Glomerular endothelial cell (primary cell): ENCODE results near the gene OR4F6.

- RAMPAGE, long total RNA, result no peak
Observed at GRCh38 chr15:101139926-101140690, 111.7 kb downstream of the CHSY1 start.

DNA sequence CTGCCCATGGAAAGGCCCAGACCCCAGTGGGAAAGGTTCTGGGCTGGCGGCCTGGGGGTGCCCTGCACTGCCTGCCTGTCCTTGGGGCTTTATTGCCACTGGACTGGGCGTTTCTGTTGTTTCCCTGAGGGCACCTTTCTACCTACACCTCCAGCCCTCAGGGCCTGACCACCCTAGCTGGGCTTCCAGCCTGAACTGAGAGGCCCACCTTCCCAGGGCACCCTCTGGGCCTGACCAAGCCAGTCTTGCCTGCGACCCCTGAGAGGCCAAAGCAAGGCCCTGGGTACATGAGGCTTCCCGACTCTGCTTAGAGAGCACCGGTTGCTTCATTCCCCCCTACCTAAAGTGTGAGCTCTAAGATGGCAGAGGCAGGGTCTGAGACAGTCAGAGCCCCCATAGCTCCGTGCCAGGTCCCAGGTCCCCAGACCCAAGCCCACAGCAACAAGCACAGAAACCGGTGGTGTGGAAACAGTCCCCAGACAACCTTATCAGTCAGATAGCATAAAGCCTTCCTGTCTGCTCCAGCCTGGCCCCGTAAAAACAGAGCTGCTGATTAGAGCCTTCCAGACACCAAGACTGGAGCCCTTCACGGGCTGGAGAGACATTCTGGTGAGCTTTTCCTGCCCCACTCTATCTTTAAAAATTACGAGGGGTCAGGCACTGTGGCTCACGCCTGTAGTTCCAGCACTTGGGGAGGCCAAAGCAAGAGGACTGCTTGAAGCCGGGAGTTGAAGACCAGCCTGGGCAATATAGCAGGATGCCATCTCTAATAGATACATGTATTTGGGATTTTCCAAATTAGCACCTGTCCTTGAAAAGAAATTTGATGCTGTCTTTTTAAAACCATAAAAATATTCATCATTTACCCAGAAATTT is 102.7 kb downstream of the CHSY1 start:
- RAMPAGE, long total RNA, result no peak

DNA sequence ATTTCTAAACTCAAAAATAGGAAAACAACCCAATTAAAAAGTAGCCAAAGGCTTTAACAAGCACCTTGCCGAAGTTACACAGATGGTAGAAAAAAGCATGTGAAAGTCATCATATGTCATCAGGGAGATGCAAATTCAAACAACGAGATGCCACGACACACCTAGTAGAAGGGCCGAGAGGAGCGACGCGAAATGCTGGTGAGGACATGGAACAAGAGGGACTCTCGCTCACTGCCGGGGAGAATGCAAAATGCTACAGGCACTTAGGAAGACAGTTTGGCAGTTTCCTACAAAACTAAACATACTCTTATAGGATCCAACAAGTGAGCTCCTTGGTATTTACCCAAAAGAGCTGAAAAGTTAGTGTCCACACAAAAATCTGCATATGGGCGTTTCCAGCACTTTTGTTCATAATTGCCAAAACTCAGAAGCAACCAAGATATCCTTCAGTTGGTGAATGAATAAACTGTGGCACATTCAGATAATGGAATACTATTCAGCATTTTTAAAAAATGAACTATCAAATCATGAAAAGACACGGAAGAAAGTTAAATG is 61.0 kb downstream of the CHSY1 start:
- RAMPAGE, long total RNA, result no peak

GRCh38 chr15:101198732-101199244 is 53.1 kb downstream of the CHSY1 start:
- RAMPAGE, long total RNA, result no peak

DNA sequence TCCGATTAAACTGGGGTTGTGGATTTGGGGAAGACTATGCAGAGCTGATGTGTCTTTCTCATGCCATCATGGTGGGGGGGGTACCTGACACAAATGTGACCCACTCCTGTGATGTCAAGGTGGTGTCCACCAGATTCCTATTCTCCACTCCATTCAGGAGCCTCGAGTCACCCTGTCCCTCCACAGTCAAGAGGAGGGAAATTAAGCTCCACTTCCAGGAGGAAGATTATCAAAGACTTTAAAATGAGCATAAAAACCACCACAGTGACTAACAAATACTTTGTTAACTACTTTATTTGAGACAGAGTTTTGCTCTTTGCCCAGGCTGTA is 29.2 kb downstream of the CHSY1 start:
- RAMPAGE, long total RNA, result no peak

- RAMPAGE, long total RNA, result no peak
Observed at GRCh38 chr15:101274850-101275113, 2.5 kb downstream of the SELENOS start.

- RAMPAGE, long total RNA, result no peak
Observed at GRCh38 chr15:101281224-101282199, 4.2 kb upstream of the SELENOS start.

DNA sequence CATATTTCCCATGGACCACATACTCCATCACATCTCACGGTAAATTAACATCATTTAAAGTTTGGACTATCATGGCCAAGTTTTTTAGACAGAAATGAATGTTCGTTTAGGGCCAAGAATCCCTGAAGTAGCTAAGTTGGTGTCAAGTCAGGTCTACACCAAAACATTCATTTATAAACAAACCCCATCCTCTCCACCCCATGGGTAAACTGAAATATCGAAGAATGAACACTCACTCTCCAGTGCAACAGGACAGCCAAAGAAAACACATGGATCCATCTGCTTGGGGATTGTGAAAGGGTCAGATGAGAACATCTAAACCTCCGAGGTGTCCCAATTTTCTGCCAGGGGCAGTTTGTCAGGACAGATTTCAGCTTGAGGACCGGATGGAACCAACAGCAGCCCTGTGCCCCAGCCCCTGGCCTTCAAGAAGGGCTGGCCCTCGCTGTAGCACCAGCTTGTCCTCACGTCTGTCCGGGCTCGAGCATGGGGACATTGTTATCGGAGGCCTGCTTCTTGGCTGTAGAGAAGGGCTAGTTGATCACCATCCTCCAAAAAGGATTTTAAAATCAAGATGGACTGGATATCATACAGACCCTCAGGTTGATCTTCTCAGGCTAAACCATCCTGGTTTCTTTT is 45.5 kb downstream of the PCSK6 start:
- RAMPAGE, long total RNA, result no peak

DNA sequence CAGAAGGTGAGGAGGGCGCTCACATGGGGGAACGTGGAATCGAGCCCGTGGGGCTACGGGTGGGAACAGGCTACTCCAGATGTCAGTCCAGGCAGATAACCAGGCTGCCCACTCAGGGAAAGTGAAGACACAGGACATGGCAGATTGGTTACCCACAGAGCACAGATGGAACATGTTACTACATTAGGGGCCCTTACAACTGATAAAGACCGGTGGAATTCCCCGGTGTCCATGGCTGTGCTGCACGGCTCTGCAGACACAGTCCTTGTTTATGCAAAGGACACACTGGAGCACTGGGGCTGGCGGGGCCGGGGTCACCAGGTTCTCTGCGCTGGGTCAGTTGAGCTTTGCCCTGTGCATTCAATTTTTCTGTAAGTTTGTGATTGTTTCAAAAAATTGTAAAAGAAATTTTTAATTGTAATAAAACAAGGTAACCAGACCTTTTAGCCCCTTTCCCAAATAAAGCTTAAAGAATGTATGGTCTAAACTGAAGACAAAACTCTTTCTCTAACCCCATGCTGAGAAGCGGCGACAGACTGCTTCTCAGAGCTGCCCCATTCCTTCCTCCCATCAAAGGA is 36.8 kb downstream of the PCSK6 start:
- RAMPAGE, long total RNA, result no peak

DNA sequence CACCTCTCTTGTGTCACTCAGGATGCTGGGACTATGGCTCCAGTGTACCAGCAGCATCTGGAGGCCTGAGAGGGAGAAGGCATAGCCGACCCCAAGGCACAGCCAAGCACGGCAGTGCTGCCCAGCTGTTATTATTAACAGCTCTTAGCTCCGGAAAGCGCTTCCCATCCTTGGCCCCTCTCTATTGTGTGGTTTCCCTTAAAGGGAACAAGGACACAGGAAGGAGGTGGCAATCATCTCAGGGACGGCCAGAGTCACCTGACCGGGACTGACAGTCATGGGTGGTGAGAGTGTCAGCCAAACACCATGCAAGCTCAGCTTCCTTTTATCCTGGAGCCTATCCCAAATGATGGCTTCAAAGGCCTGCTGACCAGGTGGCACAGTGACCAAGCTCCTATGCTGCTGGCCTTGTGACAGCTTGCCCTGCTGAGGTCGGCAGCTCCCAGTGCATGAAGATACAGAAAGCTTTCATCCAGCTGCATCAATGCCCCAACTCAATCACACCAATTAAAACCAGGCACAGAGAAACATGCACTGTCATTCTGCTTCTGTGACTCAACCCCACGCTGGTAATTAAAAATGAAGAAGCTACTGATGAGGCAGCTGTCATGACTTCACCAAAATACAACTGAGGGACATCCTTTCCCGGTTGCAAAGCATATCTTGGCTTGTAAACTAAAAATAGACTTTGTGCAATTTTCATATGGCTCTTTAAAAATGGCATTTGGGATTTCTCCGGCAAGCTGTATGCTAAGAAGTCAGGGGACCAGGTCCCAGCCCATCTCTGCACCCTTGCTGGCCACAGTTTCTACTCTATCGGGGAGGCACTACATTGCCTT is 34.1 kb downstream of the PCSK6 start:
- RAMPAGE, long total RNA, result no peak

GRCh38 chr15:101488318-101489000 is 1.0 kb downstream of the PCSK6 start:
- RAMPAGE, long total RNA, result no peak

GRCh38 chr15:101495128-101495750 is 5.7 kb upstream of the PCSK6 start:
- RAMPAGE, long total RNA, result no peak

DNA sequence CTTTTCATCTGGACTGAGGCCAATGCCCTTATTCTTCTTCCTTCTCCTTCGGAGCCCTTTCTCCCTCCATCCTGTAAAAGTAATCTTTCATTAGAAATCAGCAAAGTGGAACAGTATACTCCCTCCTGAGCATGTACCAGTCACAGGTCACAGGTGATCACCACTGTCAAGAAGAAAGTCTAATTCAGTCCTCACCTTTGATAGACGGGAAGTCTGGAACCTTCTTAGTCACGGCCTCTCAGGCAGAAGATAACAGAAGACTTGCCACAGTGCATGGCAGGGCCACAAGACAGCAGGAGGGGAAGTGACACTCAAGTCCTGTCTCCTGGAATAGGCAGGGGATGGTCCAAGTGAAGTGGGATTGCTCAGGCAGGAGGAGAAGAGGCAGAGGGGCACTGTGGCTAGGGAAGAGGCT is 11.2 kb upstream of the PCSK6 start:
- RAMPAGE, long total RNA, result no peak

DNA sequence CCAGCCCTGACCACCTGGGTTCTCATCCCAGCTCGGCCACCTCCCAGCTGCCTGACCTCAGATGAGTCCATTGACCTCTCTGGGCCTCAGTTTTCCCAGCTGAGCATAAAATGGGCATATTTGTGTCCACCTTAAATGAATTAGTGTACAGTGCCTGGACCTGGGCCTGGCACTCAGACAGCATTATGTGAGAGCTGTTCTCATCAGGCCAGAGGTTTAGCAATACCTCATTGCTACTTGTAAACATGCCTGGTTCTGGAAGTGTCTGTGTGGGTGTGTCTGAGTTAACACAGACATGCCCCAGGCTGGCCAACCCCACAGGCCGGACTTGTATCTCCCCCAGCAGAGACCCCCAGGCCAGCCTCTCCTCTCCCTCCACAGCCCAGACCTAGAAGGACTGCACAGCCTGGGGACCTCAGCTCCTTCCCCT is 11.6 kb upstream of the PCSK6 start:
- RAMPAGE, long total RNA, result no peak

- RAMPAGE, long total RNA, result no peak
Observed at GRCh38 chr15:101522118-101522516, 32.6 kb upstream of the PCSK6 start.

DNA sequence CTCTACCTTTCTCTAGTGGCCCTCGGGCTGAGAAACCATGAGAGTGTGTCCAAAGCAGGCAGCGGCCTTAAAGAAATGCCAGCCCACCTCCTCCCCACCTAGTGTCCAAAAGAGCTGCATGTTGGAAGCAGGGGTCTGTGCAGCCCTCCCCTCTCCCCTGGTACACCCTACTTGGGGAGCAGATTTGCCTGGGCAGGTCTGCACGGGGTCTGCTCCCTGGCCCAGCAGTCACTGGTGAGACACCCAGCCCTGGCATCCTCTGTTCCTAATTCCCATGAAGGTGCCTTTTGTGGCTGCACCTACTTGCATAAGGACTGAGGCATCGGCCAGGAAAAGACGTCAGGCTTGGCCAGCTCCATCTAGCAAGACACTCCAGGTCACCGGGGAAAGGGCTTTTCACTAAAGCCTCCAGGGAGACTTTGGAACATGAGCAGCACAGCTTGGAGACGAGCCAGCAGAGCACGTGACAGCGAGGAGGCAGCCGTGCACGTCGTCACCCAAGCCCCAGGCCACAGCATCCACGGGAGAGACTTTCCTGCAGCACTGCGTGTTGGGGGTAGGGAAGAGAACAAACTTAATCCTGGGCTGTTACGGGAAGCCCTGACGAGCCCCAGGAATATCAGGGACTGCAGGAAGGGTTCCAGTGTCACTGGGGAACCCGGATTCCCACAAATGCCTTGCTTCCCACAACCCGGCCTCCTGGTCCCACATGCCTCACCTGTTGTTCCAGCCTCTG is 38.8 kb downstream of the TM2D3 start:
- RAMPAGE, long total RNA, result no peak

DNA sequence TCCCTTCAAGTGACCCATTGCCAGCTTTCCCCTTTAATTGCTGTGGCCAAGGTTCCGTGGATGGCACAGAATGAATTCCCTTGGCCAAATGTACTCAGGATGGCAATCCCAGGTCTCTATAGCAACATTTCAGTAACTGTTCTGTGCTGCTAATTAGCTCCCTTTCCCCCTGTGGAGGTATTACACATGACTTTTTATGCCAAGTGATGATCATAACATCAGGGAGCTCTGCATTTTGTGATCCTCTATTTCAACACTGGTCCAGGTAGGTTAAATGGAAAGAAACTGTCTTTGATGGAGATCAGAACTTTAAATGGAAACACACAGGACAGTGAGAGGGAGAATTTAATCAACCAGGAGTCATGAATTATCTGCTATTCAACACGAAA is at the start of gene OR4F6:
TSS of gene OR4F6 (plus strand) at position 229 of the 389 bp plus-strand sequence.
- RAMPAGE, long total RNA, result no peak

GRCh38 chr15:101955710-101956338 is 143.8 kb downstream of the OR4F15 start:
- RAMPAGE, long total RNA, result no peak